Hair follicle dermal papilla cell (primary cell): ENCODE results near the genes SP4 and FAM221A.

DNA sequence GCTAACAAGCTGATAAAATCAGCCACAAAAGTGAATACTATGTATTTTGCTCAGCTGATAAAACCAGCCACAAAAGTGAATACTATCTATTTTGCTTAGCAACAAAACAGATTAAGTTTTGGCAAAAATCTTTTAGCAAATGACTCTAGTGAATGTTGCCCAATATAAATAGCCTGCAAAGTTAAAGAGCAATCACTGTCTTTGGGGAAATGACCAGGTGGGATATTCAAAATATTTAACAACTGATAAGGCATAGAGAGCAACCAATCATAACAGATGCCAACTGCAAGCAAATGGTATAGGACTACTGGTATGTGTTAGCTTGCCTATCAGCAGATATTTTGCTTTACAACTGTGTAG is 44.5 kb upstream of the SP4 start:
- CAGE, long polyA plus RNA, result no peak

DNA sequence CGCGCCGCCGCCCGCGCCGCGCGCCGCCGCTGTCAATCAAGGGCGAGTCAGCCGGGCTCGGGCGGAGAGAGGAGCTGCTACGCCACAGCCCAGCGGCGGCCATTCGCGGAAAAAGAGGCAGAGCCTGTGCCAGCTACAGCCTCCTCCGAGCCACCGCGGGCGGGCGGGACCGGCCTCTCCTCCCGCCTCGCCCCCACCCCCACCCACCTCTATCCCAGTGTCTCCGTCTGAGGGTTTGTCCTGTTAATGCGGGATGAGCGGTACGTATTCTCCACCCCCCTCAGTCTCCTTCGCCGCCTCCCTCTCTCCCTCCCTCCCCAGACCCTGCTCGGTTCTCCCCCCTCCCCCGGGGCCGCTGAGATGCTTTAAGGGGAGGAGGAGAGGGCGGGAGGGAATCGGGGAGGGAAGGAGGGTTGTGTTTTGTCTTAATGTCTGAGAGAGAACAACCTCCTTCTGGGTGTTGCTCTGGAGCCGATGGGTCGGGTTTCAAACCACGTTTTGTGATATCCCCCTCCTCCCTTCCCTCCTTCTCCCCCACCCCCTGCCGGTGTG is at the start of gene SP4:
Gene SP4 (plus strand): TSS at position 85 of the 552 bp plus-strand sequence.
- CAGE, long polyA plus RNA, result no peak

- CAGE, long polyA plus RNA, result no peak
Measured at GRCh38 chr7:21949111-21949593, 3.5 kb upstream of the CDCA7L start.

- CAGE, long polyA plus RNA, result no peak
Measured at GRCh38 chr7:22082427-22083820, 137.2 kb upstream of the CDCA7L start.

DNA sequence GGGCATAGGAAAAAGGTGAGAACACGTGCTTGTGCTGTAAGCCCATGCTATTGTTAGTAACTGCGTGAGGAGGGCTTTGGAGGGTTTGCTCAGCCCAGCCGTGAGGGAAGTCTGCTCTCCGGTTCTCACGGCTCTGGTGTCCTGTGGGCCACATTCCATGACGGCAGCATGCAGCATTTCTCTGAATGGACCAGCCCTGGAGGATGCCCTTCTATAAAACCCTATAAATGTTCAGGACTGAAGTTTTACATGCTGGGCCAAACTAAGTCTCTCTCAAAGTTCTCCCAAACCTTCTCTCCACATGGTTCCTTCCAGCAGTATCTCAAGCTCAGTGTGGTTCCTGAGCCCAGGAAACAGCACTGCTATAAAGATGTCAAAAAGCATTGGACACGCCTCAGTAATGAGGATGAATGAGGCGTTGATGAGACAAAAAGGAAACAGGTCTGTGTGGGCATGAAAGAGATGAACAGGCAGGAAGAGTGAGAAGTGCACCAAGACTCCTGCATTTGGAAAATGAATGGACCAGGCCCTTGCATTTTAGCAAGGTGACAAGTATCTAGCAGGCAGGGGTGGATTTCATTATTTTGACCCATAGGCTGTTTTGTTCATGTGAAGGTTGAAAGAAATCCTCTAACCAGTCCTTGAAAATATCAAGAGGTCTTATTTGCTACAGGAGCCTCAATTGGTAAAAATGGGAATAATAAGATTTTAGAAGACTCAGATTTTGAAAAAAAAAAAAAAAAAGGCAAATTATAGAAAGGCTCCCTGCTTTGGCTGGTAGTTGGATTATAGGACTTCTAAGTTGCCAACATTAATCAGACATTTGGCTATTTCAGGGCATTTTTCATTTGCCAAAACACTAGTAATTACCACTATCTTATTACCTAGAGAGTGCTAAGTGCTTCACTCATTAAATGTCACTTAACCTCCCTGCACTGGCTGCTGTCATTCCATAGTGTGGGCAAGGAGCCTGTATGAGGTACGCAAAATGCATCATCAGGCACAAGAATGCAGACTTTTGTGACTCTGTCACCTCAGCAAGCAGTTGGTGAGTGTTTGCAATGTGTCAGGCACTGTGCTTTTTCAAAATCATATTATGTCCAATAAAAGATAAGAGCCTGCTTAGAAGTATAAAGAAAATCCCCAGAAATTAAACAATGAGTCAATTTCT is 175.2 kb upstream of the CDCA7L start:
- CAGE, long polyA plus RNA, result no peak

GRCh38 chr7:22213824-22214668 is 142.9 kb downstream of the RAPGEF5 start:
- CAGE, long polyA plus RNA, result no peak

DNA sequence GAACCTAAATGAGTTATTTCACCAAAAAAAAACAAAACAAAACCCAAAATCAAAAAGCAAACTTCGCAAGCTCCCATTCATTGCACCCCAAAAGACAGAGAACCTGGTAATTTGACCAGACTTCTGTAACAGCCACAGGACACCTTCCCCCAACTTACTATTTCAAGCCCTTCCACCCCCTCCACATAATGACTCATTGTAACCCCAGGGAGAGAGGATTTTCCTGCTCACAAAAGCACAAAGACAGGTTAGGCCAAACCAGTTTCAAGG is 66.9 kb downstream of the STEAP1B start:
- CAGE, long polyA plus RNA, result no peak

- CAGE, long polyA plus RNA, result no peak
Measured at GRCh38 chr7:22445046-22445972, 54.7 kb downstream of the STEAP1B start.

DNA sequence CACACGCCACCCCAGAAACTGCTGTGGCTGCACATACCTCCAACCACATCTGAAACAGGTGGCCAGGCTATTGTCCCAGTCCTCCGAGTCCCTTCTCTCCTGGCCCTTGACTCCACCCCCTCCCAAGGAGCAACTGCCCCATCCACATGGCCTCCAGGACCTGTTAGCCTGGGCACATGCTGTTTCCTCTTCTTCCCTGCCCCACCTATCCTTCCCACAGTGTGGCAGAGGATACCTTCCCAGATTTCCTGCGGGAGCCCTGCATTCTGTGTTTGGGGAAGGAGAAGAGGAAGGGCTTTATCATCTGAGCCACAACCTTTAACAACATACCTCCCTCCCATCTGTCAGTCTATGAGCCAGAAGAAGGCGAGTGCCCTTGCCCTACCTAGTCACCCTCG is 11.9 kb downstream of the STEAP1B start:
- CAGE, long polyA plus RNA, result no peak

- CAGE, long polyA plus RNA, result no peak
Measured at GRCh38 chr7:22511712-22512262, 11.8 kb upstream of the STEAP1B start.

GRCh38 chr7:22566043-22566759 is 66.2 kb upstream of the STEAP1B start:
- CAGE, long polyA plus RNA, result no peak

DNA sequence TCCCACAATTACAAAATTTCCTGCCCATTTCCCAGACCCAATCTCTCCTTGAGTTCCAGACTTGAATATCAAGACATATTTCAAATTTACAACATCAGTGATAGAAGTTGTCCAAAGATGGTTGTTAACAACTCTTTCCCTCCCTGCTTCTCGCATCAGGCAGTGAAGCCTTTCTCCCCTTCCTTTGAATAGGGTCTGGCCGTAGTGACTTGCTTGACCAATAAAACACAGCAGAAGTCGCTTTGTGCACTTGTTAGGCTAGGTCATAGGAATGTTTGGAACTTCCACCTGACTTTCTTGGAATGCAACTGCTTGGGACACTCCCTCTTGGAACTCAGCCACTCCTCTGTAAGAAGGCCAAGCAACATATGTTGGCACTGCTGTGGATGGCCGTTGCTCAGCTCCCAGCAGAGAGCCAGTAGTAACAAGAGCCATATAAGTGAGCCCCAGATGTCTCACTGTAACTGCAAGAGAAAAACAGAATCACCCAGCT is 83.2 kb upstream of the STEAP1B start:
- CAGE, long polyA plus RNA, result no peak

GRCh38 chr7:22709764-22710619 is 17.0 kb upstream of the IL6 start:
- CAGE, long polyA plus RNA, result no peak

DNA sequence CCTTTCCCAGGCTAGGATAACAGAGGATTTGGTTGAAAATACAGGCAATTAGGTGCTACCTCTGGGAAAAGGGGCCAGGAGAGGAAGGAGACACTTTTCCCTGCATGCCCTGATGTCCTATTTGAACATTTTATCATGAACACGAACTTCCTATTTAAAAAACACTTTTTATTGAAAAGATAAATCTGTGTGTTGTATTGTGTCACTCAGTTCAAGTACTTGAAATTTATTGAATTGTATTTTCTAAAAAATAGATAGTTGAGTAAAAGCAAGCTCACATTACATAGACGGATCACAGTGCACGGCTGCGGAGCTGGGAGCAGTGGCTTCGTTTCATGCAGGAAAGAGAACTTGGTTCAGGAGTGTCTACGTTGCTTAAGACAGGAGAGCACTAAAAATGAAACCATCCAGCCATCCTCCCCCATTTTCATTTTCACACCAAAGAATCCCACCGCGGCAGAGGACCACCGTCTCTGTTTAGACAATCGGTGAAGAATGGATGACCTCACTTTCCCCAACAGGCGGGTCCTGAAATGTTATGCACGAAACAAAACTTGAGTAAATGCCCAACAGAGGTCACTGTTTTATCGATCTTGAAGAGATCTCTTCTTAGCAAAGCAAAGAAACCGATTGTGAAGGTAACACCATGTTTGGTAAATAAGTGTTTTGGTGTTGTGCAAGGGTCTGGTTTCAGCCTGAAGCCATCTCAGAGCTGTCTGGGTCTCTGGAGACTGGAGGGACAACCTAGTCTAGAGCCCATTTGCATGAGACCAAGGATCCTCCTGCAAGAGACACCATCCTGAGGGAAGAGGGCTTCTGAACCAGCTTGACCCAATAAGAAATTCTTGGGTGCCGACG is 1.5 kb upstream of the IL6 start:
- CAGE, long polyA plus RNA, result no peak

DNA sequence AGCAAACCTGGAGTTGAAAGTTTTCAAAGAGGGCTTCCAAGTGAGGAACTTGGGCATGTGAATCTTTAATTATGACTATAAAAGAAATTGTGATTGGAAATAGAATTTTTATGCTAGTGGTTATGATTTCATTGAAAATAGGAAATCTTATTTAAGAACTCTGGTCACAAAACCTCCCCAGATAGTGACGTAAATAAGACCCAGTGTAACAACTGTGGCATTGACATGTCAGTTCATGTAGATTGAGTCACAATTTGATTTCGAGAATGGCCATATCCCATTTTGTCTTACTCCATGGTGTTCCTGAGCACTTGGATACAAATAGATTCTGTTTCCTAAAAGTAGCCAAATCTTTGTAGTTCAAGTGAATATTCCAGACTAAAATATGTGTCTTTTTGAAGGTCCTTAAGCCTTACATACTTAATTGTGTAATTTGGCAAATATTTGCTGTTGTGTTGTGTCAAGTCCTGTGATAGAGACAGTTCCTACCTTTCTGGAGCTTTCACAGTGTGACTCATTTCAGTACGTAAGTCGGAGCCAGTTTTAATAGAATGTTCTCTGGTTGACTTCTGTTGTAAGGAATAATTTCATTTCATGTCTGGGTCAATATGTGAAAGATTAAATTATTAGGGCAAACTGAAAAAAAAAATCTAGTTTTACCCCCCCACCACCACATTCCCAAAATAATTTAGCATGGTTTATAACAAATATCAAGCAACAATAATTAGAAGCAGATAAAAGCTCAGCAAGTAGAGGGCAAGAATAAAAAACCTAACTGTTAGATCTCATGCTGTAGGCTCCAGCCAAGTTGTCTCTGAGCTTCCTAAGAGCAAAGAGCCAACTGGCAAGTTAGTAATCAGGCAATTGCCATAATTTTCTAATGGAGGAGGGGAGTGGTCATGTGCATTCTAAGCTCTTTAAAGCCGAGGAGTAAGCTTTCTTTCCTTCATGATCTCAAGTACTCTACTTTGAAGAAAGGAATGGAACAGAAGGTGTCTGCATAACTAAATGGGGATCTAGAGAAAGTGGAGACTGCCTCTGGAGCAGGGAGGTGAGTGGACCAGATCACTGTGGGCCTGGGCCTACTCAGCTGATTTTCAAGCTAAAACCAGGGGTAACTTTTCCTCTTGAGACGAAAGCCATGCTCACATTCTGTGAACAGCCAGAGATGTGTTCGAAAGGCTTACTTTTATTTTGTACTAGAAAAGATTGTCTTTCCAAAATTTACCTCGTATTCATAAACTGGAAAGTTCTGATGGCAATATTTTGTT is 37.4 kb upstream of the TOMM7 start:
- CAGE, long polyA plus RNA, result no peak

GRCh38 chr7:22896917-22897301 is 74.3 kb upstream of the TOMM7 start:
- CAGE, long polyA plus RNA, result no peak

DNA sequence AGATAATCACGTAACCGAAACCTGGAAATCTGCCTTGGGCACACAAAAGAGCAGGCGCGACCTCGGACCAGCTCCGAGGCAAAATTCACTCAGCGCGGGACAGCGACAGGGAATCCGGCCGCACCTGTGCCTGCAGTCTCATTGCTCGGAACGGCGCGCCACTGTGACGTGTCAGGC is 159 bp upstream of the KLHL7 start:
- CAGE, long polyA plus RNA, result no peak

- CAGE, long polyA plus RNA, result no peak
Measured at GRCh38 chr7:23273145-23273840, 25.8 kb upstream of the MALSU1 start.

GRCh38 chr7:23521968-23522549 is 9.7 kb downstream of the TRA2A start:
- CAGE, long polyA plus RNA, result no peak

DNA sequence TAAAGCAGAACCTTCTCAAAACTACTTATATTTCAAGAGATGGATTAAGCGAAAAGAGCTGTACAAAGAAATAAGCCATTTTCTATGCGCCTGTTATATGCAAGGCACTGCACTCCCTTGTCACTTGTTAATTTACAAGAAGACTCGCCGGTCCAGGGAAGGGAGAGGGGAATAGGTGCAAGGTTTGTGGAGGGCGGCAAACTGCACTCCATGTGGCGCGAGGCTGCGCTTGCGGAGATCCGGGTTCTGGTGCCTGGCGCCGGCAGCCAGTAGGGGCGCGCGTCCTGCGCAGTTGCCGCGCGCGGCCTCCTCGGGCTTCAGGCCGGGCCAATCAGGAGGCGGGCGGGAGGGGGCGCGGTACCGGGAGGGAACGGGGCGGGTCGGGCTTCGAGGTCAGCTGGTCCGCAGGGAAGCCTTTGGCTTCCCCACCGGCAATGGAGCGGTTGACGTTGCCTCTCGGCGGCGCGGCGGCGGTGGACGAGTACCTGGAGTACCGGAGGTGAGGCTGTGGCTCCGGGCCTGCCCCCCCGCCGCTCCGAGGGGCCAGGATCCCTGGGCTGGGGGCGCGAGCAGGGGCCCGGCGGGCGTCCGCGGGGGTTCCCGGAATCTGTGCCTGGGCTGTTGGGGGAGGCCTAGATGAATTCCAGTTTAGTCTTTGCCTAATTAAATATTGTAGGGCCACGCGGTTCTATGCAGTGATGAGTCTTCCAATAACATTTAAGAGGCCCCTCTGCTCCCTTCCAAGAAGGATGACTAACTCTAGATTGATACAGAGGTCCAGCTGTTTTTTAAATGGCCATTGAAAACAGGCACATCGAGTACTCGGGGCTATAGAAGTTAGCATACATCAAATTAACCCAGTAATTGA is at the start of gene FAM221A:
Gene FAM221A (plus strand): TSS at position 415 of the 868 bp plus-strand sequence.
- CAGE, long polyA plus RNA, result no peak